Left ventricle myocardium (tissue), 1 donor: ENCODE measurements around a stretch of chr2.

- PRO-cap: no peak
Observed at GRCh38 chr2:217331535-217332132, 471.8 kb upstream of the TNP1 start.

DNA sequence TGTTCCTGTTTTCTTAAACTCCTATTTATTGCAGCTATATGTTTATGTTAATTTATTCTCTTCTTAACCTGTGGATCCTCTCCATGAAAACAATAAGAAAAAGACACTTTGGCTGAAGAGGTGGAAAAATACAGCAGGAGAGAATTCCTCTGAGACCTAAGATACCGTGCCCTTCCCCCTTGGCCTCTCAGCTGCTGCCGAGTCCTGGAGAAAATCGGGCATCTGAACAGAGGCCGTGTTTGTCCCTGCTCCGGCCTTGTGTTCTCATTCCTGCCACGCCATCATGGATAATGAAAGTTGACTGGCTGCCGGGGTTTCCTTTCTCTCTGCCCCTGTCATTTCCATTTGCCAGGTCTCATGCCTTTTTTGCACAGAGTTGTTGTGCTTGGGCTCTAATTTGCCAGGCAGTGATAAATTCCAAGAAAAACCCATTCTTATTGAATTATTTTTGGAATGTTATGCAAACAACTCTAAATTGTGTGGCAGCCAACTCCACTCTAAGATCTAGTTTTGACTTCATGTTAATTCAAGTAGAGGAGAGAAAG is 496.9 kb upstream of the TNP1 start:
- PRO-cap: no peak

DNA sequence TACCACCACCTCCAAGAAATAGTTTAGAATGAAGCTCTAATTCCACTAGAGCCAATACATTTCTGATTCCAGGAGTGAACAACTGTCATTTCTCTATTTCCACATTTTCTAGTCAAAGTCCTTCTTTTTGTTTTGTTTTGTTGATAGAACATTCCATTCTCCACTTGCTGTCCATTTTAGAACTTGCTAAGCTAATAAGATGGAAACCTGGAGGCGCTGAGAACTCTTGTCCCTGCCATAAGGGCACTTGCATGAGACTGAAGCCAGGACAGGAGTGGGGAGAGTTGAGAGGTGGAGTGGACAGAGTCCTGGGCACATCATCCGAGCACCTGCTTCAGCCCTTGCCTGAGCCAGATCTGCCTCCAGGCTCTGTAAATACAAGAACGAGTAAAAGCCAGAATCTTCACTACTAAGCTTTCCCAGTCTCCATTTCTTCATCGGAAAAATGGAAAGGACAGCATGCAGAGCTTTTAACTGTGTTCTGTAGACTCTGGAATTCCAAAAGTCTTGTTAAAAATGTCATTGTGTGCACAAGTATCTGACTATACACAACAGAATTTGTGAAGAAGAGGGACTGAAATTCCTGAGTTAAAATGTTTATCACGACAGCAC is 498.0 kb upstream of the TNP1 start:
- PRO-cap: no peak

DNA sequence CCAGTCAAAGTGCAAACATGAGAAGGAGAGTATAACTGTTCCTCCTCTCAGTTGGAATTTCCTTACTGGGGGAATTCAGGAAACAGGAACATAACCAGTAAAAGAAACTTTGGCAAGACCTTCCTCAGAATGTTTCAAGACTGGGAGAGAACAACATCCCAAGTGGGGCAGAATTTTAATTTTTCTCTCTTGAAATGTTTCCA is 552.4 kb upstream of the TNP1 start:
- PRO-cap: no peak

- PRO-cap: bidirectional peak, plus-strand start at chr2:217434386, minus-strand start at chr2:217434239
Observed at GRCh38 chr2:217434096-217434561, 568.7 kb downstream of the TNS1 start.

GRCh38 chr2:217510741-217511262 is 492.0 kb downstream of the TNS1 start:
- PRO-cap: no peak

GRCh38 chr2:217686439-217686781 is 316.4 kb downstream of the TNS1 start:
- PRO-cap: no peak

DNA sequence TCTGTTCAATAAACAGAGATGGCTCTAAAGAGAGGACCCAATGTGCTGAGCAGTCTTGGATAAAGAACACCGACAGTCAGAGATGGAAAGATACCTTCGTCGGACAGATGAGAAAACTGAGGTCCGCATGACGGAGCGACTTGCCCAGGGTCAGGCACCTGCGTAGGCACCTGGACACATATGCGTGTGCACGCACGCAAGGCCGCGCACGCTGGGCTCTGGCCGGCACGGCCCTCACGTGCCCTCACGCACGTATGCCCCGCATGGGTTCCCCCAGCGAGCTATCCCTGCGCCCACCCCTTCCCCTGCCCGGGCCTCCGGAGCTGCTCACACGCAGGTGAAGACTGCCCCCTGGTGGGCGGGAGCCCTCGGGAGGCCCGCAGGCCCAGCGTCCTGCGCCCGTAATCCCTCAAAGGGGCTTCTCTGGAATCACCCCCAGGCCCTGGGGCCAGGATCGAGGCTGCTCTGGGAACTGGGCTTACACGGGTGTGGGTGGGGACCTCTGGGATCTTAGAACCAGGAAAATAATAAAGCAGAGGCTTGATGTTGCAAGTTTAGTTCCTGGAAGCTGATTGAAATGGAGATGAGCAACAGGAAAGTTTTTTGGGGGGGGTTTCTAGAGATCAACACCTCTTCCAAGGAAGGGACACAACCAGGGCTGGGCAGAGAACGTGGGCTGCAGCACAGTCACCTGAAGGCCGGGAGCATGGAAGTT is 246.3 kb downstream of the TNS1 start:
- PRO-cap: no peak

DNA sequence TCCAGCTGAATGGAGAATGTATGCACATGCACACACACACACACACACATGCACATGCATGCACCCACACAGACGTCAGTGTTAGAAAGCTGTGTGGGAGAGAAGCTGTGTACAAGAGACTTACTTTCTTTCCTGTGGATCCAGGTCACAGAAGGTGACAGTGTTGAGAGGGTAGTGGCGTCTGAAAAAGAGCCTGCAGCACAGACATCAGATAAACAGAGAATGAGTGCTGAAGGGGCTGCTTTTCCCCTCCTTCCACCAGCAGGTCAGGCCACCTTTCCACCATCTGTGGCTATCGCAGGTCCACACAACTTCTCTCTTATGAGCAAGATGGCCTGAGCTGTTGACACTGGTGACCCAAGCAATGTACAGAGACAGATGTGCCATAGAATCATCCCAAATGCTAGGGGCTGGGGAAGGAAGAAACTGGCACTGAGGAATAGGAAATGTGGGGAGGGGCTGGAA is 194.3 kb downstream of the TNS1 start:
- PRO-cap: no peak

DNA sequence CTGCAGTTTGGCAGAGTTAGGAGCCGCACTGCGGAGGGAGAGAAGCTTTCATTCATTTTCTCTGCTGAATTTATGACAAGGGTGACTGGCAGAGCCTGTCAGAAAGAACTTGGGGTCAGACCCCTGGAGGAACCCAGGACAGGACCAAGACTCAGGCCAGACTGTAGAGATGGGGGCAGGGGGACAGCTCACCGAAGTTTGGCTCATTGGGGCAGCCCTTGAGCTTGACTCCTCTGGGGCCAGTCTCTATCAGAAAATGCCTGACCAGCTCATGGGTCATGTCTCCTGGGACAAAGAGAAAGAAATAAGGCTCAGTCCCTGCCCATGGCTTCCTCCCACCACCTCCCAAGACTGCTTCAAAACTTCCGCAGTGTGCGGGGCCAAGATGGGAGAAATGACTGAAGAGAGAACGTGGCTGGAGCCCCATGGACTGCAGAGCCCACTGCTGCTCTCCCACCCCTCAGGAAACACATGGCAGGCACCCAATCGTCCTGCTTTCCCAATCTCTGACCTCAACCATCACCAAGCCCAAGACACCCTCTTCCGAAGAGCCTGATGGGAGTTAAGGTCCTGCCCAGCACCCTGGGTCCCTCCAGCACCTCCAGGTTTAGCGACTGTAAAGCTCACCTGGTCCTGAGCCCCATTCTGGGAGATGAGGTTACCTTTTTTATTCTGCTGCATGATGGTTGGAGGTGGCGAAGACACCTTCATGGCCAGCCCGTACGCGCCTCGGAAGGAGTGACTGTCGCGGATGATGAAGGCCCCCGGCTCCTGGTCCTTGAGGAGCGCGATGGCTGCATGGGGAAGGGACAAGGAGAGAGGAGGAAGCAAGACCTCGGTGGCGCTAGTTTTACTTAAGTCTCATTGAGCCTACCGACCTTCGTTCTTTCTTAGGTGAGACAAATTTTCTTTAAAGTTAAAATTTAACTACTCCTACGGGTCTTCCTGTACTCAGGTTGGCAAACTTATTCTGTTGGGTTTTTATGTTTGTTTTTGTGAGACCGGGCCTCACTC is 189.5 kb downstream of the TNS1 start:
- PRO-cap: no peak

- PRO-cap: bidirectional peak, plus-strand start at chr2:217816815, minus-strand start at chr2:217816583
Observed at GRCh38 chr2:217816501-217817044, 186.2 kb downstream of the TNS1 start.

GRCh38 chr2:217826540-217827215 is 176.1 kb downstream of the TNS1 start:
- PRO-cap: no peak

DNA sequence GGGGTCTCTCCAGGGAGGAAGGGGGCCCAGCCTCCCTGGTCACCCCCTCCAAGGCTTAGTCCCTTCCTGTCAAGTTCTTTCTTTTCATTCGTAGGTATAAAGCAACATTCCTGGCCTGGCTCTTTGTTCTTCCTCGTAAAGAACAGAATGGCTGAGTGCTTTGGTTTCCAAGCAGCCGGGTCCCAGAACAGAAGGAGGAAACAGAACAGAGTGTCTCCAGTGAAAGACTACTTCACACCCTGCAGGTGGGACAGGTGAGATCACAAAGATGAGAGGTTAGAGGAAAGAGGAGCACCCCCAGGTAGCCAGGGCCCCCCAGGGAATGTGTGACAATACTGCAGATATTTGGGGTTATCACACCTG is 139.8 kb downstream of the TNS1 start:
- PRO-cap: no peak

- PRO-cap: no peak
Observed at GRCh38 chr2:217865984-217867044, 136.5 kb downstream of the TNS1 start.

DNA sequence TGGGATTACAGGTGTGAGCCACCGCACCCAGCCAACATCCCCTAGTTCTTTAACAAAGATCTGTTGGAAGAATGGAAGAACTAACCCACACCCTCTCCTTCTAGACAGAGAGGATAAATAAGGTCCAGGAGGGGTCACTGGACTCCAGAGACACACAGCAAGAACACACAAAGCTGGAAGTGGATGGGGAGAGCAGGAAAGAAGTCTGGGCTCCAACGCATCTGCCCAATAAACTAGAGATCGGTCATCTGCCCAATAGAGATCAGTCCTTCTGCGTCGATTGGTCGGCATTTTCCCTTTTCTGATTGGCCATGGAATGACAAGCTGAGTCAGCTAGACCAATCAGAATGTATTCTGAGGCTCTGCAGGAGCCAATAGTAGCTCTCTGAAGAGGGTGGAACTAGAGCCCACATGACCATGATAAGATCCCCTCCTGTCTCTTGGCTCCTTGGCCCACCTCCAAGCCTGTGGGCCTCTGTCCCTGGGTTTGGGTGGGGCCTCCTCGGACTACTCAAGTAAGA is 115.2 kb downstream of the TNS1 start:
- PRO-cap: no peak

- PRO-cap: no peak
Observed at GRCh38 chr2:217904699-217904894, 98.2 kb downstream of the TNS1 start.

- PRO-cap: no peak
Observed at GRCh38 chr2:217909444-217909943, 93.3 kb downstream of the TNS1 start.

GRCh38 chr2:217930232-217931090 is 72.3 kb downstream of the TNS1 start:
- PRO-cap: no peak

DNA sequence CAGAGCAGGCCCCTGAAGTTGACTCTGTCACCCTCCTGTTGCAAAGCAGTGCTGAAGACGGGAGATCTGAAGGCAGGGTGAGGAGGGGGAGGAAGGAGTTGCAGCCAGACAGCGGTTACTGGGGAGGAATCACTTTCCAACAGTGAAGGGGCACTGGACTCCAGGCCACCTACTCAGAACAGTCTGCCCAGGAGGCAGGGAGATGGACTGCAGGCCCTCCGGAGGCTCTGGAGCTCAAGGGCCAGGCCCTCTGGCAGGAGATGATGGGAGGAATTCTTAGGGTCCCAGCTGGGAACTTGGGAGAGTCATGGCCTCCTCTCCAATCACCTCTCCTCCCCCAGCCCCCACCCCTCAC is 67.7 kb downstream of the TNS1 start:
- PRO-cap: no peak

DNA sequence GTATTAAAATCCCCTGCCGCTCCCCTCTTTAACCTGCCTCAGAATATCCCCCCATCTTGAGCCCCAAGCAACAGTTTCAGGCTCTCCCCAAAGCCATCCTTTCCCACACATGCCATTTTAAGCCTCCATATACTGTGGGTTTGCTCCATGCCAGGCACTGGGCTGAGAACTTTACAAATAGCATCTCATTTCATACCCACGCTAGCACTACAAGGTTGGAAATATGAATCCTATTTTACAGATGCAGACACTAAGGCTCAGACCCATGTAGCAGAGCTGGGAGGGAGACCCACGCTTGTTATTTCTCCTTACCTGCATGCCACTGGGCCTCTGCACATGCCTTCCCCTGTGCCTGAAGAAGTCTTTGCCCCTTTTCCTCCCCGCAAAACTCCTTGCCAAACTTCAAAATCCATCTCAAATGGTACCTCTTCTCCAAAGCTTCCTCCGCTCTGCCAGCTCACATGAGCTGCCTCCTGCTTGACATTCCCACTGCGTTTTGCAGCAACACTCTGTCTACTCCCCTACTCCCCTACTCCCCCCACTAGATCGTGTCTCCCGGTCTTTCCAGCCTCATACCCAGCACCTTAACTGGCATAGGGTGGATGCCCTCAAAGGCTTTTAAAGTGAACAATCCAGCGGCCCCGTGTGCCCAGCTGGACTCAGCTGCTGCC is 66.0 kb downstream of the TNS1 start:
- PRO-cap: no peak